ENCODE results near the gene BNC2.

- RRBS = no CpG with 5 or more reads among the region's 3 CpGs
Measured at GRCh38 chr9:13830376-13830815, 483.5 kb downstream of the NFIB start.

DNA sequence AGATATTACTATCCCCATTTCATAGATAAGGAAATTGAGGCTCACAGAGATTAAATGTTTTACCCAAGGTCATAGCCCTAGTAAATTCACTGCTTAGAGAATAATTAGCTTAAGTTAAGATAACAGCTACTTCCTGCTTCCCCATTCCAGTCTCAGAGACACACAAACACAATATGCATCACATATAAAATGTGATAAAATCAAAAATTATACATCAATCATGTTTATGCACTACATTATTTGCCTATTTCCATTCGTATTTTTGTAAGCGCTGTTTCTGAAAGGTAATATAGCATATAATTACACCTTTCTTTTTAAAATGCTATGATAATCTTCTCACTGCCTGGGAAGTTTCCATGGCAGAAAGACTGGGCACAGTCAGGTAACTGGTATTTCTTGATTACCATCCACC is 101.1 kb downstream of the NFIB start:
- RRBS = no CpG with 5 or more reads among the region's 2 CpGs

- RRBS = no CpG with 5 or more reads among the region's 4 CpGs
Measured at GRCh38 chr9:14238507-14239028, 75.4 kb downstream of the NFIB start.

DNA sequence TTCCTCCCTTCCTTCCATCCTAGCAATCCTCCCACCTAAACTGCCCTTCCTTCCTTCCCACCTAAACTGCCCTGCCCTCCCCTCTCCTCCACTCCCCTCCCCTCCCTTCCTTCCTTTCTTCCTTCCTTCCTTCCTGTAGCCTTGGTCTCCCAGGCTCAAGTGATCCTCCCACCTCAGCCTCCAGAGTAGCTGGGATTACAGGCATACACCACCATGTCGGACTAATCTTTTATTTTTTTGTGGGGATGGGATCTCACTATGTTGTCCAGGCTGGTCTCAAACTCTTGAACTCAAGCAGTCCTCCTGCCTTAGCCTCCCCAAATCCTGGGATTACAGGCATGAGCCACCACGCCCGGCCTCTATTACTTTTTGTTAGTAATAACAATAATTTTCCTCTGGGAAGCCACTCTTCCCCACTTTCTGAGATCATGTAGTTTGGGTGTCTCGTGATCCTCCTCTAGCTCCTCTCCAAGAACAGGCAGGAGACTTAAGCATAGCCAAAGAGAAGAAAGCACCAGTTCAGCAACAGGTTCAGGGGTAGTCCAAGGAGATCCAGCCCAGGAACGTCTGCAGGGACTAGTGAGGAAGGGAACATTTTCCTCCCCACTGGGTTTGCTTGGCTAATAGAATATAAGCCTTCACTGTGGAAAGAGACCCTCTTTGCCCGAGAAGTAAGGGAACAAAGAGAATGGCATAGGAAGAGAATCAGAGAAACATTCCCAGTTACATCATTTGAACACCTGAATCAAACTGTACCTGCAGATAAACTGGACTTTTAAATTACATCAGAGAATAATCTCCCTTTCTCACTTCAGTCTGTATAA is 65.5 kb downstream of the NFIB start:
- RRBS = no CpG with 5 or more reads among the region's 6 CpGs

- RRBS = no CpG with 5 or more reads among the region's 2 CpGs
Measured at GRCh38 chr9:14260176-14260507, 53.8 kb downstream of the NFIB start.

- RRBS = no CpG with 5 or more reads among the region's 5 CpGs
Measured at GRCh38 chr9:14296383-14296875, 17.5 kb downstream of the NFIB start.

GRCh38 chr9:14326105-14326931 is 12.4 kb upstream of the NFIB start:
- RRBS = no CpG with 5 or more reads among the region's 4 CpGs

DNA sequence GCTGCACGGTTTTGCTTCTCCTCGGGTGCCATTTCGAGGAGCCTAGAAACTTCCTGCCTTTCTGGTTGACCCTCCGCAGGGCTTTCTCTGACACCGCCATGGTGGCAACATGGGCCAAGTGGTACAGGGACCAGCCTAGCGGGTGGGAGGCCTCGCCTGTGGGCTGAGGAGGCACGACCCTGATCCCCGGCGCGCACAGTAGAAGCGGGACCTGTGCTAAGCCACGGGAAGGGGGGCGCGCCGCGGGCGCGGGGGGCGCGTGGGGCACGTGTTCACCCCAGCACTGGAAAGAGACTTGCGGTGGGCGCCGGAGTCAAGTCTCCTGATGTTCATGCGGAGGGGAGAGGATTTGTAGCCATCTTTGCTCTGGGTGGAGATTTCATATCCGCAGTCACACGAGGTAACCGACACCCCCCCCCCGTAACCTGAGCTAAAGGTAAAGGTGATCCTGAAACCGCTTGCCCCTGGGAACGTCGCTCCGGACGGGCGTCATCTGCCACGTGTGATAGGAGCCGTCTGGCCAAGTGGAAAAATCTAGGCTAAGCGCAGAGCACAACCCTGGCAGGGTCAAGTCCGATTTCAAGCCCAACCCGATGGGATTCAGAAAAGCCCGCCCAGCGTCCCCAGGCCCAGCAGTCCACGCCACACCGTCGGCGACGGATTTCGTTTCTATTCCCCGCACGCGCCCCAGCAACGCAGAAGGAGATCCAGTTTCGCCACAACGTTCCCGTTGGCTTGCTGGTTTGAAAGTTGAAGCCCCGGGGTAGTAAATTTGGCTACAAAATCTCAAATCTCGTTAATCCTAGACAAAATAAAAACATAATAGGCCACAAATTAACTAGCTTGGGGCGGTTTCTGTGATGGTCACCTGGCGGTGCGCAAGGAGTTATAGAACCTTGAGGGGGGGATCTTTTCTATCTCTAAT is 32.2 kb upstream of the NFIB start:
- RRBS = no CpG with 5 or more reads among the region's 61 CpGs

- RRBS = no CpG with 5 or more reads among the region's 12 CpGs
Measured at GRCh38 chr9:14647563-14648458, 45.4 kb downstream of the ZDHHC21 start.

DNA sequence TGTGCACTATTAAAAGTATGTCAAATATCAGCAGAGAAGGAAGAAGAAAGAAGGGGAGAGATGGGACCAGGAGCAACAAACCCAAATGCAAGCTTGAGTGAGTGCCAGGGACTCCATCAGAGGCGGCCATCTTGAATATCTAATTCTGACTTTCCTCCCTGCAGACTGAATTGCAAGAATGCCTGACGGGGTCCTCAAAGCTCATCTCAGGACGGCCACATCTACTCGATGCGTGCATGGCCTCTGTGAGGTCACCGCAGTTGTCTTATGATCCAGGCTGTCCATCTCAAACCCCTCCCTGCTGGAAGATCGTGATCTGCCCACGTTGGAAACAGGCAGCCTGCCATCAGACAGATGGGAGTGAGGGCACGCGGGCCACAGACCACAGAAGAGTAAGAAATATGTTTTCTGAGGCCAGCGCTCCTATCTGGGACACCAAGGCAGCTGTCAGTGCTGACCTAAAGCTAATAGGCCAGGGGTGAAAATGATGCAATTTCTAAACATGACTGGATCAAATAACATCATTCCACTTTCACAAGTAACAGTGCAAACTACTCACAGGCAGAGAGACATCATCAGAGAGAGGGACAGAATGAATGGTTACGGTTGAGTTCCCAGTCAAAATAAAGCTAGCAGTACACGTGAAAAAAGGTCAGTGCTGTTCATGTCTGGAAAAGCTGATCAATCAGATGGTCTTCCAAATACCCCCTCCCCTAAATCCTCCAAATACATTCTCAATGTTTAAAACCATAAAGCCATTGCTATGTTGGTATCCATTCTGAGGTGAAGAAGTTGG is 57.0 kb upstream of the CER1 start:
- RRBS = no CpG with 5 or more reads among the region's 13 CpGs

DNA sequence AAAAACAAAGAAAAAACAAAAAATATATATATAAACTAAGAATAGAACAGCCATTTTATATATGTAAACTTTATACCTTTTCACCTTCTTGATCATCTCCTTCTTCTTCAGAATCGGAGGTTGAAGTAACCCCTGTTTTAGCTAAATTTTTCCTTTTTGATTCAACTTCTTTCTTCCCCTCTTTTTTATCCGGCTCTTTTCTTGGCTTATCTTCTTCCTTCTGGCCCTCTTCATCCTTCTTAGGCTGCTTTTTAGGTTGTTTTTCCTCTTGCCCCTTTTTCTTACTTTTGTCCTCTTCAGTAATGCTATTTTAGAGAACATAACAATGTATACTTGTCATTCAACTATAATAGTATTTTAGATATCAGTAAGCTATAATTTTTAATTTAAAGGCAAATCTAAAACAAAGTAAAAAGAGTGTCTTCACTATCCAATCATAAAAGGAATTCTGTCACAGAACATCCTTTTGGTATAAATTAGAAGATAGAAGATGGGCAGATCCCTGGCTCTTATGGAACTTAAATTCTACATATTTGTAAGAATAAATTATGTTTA is 36.8 kb downstream of the PSIP1 start:
- RRBS = no CpG with 5 or more reads among the region's 2 CpGs

DNA sequence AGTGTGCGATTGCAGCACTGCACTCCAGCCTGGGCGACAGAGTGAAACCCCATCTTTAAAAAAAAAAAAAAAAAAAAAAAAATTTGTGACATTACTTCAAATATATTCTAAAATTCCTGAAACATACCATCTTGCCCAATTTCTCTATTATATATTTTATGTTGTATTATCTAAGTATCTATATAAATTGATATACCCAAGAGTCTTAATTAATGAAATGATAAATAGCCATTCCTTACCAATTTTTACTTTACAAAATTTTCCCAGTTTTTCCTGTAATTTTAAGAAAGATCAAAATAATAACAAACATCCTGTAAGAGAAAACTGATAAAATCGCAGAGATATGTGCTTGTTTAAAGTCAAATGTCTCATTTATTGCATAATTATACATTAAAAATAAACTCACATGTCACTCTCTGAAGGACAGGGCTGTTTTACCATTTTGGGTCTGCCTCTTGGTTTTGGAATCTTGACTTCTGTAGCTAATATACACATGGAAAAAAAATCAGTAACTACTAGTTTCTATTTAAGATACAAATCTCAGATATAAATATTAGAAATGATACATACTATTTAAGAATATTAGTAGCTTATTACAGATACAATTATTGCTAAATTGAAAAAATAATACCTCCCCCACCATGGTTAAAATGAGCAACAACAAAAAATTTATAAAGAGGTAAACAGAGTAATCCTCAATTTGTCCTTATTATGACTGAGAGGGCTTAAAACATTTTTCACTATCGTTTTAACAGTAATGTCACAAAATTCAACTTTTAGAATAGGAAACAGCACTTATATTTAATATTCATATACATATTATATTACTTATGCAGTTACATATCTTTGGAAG is 32.5 kb downstream of the PSIP1 start:
- RRBS = no CpG with 5 or more reads among the region's 4 CpGs

DNA sequence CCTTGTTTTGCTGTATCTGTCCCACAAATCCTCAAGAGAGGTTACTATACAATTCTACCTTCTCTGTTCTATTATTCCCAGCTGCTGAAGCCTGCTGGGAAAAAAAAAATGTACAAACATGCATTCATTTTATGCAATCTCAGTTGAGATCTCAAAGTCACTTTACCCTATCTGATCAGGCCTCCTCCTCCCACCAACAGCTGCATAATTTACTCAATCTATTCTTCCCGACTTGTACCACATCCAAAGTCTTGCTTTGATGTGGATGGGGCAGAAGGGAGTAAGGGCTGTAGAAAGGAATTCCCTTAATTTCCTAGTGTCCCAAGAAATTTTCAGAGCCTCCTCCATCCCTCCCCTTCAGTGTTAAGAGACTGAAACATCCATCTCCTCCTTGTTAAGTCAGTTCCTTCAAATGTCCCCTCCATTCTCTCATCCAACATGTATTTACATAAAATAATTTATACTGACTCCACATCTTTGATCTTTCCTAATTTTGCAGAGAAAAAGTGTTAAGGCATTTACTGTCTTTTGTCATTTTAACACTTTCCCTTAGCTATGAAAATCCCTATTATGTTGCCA is 28.5 kb downstream of the PSIP1 start:
- RRBS = no CpG with 5 or more reads among the region's 1 CpG

- RRBS = no CpG with 5 or more reads among the region's 1 CpG
Measured at GRCh38 chr9:15918242-15918719, 365.4 kb downstream of the CCDC171 start.

- RRBS = no CpG with 5 or more reads among the region's 4 CpGs
Measured at GRCh38 chr9:16289652-16290131, 580.8 kb downstream of the BNC2 start.

DNA sequence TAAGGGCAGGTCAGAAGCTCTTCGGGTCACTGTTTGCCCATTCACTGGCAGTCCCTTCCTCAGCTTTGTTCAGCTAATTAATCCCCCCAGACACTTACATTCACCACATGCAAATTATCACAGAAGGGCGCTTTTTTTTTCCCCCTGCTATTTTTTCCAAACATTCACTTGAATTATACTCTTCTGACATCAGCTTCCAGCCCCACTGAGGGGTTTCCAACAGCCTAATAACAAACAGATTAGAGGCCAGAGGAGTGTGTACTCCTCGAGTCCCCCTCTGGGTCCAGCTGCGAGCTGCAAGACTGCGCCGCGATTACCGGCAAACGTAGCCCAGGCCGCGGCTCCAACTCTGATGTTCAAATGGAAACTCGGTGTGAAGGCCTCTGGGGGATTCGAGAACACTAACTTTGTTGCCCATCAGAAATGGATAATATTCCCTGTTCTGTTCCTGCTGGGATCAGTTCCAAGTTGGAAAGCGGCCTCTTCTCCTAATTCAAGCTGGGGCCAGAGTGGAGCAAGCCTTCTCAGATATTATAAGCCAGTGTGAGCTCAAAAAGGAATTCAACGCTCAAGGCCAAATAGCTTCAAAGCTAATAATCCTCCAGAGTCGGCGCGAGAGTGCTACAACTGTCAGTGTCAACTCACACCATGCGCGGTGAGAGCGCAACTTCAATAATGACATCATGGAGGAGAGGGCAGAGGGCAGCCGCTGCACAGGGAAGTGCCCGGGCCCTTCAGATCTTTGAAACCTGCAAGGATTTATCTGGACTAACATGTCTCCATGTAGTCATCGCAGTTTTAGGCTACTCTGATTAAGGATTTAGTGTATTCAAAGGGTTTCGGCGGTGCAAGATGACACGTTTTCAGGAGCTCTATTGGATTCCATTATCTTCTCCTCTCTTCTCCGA is 560.7 kb downstream of the BNC2 start:
- RRBS = no CpG with 5 or more reads among the region's 28 CpGs

- RRBS = no CpG with 5 or more reads among the region's 10 CpGs
Measured at GRCh38 chr9:16321101-16322126, 549.1 kb downstream of the BNC2 start.

DNA sequence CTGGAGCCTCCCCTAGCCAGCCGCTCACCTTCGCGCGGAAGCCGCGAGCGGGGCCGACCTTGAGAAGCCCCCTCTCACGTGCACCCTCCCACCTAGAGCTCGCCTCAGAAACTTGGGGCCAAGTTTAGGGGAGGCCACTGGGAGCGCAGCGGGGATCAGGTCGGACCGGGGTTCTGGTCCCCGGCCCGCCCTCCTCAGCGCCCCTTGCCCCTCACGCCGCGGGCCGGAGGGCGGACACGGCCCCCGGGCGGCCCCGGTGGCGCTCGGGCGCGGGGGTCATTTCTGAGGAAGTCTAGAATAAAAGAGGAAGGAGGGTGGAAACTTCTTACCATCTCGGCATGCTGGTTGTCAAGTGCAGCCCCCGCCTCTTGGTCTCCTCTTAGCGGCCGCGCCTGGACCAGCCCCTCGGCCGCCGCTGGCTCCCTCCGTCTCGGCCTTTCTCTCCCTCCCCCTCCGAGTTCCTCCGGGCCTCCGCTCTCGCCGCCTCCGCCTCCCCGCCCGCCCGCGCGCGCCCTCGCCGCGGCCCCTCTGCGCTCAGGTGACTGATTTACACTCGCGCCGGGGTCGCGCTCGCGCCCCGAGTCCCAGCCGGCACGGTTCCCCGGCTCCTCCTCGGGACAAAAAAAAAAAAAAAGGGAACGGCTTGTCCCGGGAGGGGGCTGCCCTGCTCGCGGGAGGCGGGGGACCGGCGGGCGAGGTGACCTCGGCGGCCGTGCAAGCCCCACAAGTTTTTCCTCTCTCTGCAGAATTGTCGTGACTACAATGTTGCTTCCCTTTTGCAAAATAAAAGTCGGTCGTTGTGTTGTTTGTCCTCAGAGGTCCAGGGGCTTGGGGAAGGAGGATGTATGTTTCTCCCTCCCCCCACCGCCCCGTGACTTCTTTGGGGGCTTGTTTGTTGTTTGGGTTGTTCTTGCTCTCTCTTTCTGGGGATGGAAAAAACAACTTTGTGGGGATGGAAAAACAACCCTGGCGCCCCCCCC is at the start of gene BNC2:
BNC2 (minus strand) TSS at position 354 of the 980 bp plus-strand sequence.
- RRBS = 1% methylated on average over 22 of the region's 85 CpGs

DNA sequence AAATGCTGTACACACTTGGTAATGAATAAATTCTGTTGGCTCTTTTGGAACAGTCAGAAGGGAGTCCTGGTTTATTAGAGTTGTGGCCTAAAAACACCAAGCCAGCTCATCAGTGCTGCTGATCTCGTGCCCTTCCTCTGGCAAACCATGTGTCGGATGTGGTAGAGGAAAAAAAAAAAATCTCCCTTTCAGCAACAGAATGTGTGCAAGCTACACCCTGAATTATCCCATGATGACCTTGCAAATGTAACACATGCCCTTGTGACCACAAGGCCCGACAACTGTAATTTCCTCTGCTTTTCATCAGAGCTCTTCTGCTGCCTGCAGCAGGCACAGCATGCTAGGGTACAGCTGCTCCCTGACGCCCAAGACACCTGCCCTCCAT is 14.4 kb upstream of the BNC2 start:
- RRBS = no CpG with 5 or more reads among the region's 4 CpGs

DNA sequence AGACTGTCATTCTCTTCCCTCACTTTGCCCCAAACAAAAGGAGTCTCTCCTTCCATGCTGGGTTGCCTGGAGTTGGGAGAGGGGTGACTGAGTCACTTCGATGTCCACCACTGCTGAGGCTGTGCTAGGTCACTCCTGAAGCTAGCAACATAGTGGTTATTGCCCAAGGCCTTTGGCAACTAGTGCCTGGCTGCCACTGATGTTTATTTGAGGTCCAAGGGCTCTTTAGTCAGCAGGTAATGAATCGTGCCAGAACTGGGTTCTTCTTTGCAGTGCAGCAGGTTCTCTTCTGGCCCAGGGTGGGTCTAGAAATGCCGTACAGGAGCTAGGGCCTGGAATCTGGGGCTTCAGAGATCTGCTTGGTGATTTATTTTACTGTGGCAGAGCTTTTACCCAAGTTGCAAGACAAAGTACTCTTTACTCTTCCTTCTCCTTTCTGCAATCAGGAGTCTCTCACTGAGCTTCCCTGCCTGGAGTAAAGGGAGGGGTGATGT is 155.8 kb upstream of the SH3GL2 start:
- RRBS = no CpG with 5 or more reads among the region's 3 CpGs